Placental epithelial cell (primary cell): Measurements from ENCODE around the gene AMER1.

- CAGE, long polyA plus RNA = no peak
These were observed at the start of gene AMER1 for GRCh38 chrX:64205118-64205815. Gene AMER1 (minus strand): TSS chrX:64205708.

GRCh38 chrX:64370141-64370504, 25.1 kb downstream of the MTMR8 start:
- CAGE, long polyA plus RNA = no peak

DNA sequence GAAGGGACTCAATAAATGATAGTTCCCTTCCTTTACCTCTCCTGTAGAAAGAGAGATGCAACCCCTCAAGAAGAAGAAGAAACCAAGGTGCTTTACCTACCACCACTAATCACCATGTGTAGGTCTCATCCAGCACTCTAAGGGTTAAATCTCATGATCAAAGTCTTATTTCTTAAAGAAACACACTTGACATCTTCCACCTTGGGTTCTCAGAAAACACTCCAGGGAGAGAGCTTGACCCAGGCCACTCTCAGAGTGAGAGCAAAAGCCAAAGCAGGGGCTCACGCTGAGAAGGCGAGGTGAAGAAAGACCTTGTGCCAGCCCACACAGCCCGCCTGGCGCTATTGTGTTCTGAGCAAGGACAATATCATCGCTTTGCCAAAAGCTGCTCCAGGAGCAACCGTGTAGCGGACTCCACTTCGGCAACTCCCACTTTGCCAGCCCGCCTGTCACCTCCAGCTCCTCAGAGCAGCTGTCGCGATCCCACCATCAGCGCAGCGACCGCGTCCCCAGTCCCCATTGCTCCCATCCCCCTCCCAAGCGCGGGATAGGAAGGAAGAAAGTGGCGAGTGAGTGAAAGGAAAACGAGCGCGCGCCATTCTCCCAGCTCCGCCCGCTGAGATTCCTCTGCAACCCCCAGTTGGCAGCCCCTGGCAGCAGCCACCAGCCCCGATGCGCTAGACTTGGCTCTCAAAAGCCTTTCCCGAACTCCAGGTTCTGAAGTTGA, 856 bp downstream of the ZC4H2 start:
- CAGE, long polyA plus RNA = no peak

DNA sequence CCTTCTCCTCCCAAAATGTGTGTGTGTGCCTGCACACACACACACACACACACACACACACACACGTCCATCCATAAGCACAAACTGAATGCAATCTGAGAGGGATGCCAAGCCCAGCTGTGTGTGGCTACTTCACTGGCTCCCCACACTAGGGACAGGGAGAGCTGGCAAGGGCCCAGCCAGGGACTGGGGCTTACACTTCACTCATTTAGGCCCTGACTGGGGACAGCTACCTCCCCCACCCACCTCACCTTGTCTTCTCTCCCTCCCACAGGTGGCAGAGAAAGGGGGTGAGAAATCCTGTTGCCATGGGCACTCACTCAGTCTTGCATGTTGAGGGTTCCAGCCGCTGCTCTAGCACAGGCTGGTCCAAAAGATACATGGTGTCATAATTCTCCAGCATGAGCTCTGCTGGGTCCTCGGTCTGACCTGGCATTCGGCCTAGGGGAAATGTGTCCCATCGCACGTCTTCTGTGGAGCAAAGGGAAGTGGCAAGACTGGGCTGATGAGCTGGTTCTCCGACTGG, 20.0 kb downstream of the LAS1L start:
- CAGE, long polyA plus RNA = no peak

DNA sequence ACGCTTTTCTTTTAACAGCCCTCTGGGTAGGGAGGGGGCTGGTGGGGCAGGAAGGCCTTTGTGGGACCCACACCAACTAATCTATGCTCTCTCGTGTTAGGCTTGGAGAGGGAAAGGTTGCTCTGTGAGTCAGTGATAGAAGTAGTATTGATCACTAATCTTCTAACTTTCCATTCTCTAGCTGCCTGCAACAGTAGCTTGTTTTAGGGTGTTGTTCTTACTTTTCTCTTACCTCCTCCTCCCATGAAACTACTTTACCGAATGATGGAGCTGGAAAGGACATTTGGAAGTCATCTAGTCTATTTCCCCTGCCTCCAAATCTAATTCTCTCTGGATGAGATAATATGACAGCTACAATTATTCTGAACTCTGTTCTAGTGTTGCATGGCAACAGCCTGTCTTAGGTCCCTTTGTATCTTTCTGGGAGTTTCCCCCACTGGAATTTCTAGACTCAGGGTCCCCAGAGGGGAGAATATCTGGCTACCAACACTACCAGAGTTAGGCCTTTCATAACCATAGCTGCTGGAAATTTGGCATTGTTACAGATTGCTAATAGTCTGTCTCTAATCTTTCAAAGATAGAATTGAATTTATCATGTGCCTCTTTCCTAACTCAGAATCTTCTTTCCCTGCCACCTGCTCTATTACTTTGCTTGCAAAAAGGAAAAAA, 4.4 kb downstream of the MSN start:
- CAGE, long polyA plus RNA = no peak

DNA sequence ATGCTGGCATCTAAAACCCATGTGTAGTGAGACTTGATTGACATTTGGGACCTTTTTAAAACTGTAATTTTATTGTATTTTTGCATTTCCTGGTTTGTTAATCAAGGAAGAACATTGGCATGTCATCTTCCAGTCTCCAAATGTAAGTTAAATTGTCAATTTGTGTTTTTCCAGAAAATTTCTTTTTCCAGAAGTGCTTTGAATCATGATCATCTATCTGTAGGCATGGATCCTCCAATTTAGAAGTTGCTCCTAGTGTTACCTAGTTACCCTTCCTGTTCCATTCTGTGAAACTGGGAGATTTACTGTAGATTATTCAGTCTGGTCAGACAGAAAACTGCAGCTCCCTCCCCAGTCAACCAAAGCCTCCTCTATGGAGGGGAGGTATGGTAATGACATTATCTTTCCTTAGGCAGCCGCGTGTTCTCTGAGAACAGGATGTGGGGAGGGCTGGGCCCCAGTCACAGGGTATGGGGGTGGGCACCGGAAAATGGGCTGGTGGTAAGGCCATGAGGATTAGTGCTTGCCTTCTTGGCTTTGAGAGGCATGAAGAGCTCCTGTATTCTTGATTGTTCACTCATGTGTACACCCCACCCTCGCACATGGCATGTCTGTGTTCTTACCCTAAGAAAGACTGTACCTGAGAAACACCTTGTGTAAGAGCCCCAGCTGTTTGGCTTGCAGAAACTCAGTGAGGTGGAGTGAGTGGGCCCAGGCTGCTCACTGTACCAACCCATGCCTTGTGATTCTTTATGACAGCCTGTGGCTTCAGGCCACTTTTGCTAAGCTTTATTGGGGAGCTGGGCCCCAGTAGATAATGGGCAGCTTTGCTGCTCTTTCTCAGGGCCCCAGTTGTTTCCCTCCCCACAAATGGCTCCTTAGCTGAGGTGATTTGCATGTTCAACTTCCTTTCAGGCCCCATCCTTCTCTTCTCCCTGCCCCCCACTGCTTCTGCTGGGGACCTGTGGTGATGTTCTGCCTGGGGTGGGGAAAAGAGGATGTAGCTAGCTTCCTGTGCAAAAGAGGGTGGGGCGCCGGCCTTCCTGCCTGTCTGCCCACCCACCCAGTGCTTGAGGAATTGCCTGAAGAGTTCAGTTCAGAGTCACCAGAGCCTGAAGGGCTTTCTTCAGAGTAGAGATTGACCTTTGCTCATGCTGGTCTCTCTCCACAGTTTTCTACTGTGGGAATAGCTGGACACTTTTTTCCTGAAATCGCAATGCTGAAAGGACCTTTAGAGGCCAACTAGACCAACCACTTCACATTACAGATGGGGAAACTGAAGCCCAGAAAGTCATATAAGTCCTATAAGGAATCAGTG, 30.6 kb downstream of the MSN start:
- CAGE, long polyA plus RNA = no peak

DNA sequence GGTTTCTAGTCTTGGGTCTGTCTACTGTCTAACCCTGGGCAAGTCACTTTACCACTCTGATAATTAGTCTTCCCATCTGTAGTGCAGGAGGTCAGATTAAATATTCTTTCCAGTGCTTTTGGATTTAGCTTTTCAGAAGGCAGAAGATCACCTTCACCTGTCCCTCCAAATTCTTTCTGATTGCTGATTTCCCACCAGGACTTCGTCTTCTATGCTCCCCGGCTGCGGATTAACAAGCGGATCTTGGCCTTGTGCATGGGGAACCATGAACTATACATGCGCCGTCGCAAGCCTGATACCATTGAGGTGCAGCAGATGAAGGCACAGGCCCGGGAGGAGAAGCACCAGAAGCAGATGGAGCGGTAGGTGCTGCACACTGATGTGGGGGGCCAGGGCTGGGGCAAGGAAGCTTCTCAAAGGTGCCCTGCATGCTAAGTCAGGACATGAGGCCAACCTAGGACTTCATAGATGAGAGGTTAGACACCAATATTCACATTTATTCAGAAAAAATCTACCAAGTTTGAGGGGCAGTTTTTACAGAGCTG, 67.7 kb downstream of the MSN start:
- CAGE, long polyA plus RNA = no peak

DNA sequence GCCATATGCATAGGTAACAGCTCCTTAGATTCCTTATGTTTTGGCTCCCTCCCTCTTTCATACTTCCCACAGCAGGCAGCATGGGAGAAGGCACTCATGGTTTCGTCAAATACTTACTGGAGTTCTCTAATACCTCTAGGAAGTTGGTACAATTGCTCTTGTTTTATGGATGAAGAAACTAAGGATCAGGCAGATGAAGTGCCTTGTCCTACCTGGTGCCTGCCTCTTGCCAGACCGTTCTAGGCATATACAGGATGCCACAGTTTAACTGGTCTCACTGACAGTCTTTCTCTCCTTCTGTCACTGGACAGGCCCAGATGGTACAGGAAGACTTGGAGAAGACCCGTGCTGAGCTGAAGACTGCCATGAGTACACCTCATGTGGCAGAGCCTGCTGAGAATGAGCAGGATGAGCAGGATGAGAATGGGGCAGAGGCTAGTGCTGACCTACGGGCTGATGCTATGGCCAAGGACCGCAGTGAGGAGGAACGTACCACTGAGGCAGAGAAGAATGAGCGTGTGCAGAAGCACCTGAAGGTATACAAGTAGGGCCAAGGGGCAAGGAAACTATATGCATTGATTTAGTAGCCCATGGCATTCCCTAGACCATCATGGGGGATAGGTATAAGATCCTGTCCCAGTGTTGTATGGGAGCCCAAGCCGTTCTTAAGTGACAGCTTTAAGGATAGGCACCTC, 71.4 kb downstream of the MSN start:
- CAGE, long polyA plus RNA = no peak

DNA sequence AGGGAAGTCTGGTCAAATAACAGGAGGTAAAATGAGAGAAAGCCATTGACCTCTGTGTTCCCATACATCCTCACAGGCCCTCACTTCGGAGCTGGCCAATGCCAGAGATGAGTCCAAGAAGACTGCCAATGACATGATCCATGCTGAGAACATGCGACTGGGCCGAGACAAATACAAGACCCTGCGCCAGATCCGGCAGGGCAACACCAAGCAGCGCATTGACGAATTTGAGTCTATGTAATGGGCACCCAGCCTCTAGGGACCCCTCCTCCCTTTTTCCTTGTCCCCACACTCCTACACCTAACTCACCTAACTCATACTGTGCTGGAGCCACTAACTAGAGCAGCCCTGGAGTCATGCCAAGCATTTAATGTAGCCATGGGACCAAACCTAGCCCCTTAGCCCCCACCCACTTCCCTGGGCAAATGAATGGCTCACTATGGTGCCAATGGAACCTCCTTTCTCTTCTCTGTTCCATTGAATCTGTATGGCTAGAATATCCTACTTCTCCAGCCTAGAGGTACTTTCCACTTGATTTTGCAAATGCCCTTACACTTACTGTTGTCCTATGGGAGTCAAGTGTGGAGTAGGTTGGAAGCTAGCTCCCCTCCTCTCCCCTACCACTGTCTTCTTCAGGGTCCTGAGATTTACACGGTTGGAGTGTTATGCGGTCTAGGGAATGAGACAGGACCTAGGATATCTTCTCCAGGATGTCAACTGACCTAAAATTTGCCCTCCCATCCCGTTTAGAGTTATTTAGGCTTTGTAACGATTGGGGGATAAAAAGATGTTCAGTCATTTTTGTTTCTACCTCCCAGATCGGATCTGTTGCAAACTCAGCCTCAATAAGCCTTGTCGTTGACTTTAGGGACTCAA, 72.4 kb downstream of the MSN start:
- CAGE, long polyA plus RNA = no peak

DNA sequence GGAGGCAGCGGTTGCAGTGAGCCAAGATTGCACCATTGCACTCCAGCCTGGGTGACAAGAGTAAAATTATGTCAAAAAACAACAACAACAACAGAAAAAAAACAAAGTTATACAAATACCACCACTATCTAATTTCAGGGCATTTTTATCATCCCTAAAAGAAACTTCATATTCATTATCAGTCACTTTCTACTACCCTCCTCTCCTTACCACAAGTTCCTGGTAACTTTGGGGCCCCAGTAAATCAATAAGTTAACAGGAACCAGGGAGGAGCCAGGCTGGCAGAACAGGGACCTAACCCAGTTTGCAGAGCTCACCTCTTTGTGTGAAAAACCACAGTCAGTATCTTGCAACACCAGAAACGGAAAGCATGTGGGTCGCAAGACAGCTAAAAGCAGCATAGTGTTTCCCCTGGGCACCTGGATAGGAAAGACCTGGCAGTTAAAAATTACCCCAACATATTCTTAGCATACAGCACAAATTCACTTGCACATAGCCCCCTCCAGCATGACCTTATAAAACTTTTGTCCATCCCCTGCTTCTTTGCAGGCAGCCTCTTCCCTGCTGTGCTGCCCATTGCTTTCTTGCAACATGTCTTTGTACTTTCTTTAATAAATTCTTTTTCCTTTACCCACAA, 83.2 kb downstream of the MSN start:
- CAGE, long polyA plus RNA = no peak

GRCh38 chrX:65921277-65921797, 118.5 kb downstream of the VSIG4 start:
- CAGE, long polyA plus RNA = no peak

GRCh38 chrX:66014962-66016296, 24.5 kb downstream of the VSIG4 start:
- CAGE, long polyA plus RNA = no peak

GRCh38 chrX:66021215-66021942, 18.5 kb downstream of the VSIG4 start:
- CAGE, long polyA plus RNA = no peak

- CAGE, long polyA plus RNA = no peak
These were observed 94.1 kb downstream of the HEPH start for GRCh38 chrX:66258025-66258602.

DNA sequence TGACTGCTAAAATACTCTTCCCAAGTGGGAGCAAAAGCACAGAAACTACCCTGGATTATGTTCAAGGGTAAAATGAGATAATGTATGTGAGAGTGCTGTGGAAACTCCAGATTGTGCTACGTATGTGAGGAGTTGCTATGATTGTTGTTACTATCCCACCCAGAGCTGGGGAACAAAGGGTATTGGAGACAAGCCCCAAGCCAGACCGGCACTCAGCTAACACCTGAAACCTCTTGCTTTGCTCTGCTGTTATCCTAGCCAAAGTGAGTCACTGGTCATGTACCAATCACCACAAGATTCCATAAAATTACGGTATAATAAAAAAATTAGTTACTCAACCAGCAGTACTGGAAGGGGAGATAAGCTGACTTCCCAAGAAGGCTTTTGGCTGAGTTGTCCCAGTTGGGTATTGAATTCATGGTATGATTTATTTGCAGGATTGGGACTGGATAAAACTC, 5.4 kb downstream of the EDA2R start:
- CAGE, long polyA plus RNA = no peak

- CAGE, long polyA plus RNA = no peak
These were observed 34.1 kb upstream of the EFNB1 start for GRCh38 chrX:68794704-68795198.

DNA sequence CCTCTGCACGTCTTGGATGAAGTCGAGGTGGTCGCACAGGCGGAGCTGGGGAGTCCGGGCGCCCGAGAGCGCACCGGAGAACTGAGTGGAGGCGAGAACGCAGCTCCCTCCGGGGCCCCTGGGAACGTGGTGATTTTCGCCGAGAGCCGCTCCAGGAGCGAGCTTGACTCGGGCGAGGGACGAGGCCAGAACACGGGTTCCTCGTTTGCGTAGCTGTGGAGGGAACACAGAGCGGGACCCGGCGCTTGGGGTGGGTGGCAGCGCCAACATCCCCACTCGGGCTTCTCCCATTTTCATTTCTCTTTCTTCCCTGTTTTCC, 1.3 kb downstream of the EFNB1 start:
- CAGE, long polyA plus RNA = no peak

- CAGE, long polyA plus RNA = no peak
These were observed 3.4 kb downstream of the EFNB1 start for GRCh38 chrX:68831958-68832860.

DNA sequence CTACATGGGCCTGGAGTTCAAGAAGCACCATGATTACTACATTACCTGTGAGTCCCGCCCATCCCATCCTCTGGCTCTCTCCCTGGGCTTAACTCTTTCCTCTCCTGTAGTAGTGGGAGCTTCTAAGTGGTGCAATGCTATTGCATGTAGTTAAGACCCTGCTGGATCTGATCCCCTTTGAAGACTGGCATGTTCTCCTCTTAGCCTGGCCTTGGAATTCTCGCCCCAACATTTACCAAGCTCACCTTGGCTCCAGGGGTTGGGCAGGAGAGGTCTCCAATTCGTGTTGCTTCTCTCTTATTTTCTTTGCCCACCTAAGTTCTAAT, 10.0 kb downstream of the EFNB1 start:
- CAGE, long polyA plus RNA = no peak

- CAGE, long polyA plus RNA = no peak
These were observed 83.4 kb downstream of the EFNB1 start for GRCh38 chrX:68912224-68912574.